HTERT-HM (cell line): Measurements from ENCODE around the genes HPCA, TMEM54, AZIN2 and ZSCAN20.

- RRBS, result no CpG with 5 or more reads among the region's 8 CpGs
Measured at GRCh38 chr1:32780104-32780393, 37.1 kb downstream of the YARS1 start.

DNA sequence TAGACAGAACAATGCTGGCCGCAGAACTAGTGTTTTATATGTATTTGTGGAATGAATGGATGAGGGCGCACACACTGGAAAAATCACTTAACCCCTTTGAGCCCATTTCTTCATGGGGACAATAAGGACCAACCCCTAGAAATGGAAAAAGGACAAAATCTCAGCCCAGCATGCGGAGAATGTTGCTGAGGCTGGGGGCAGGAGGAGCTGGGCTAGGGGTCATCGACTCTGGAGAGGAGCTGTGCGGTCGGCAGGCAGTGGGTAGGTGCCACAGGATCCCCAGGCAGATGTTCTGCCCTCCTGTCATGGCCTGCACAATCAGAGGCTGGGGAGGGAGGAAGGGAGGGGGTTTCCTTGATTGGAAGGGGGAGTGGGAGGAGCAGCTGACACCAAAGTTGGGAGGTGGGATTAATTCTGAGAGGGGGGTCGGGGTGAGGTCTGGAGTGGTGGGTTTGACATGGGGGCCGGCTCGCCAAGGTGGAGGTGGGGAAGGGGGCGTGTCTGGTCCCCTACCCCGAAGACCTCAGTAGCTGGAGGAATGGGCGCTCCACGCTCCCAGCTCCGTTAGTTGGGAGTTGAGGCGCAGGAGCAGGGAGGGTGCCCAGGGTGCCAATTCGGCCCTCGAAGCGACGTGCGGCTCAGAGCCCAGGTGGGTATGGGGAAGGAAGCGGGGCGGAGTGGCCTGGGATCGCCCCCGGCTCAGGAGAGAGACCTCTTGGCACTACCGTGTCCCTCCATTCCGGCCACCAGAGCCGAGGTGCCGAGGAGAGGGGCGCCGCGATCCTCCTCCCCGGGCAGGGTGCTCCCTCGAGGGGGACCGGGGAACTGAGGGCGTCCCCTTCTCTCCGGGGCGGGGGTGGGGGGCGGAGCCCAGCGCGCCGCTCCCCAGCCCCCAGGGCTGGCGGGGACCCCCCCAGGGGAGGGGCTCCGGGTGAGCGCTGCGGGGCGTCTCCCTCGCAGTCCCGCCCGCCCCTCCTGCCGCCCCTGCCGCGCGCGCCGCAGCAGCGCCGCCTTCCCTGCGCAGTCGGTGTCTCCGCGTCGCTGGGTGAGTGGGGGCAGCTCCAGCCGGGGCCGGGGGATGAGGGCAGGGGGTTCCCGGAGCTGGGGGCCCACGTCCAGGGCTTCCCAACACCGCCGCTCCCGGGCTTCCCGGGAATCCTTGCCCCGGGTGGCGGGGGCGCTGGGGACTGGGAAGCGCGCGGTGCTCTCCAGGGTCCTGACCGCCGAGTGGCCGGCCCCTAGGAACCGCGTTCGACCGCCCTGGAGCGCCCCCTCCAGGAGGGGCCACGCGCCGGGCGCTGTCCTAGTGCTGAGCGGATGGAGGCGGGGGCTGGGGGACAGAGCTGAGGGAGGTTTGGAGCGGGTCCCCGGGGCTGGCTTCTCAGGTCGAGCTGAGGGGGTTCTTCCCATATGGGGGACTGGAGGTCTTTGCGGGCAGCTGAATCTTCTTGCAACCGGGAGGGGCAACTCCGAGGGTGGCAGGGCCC, at the start of gene HPCA:
TSS of gene HPCA (plus strand) at position 1,021 of the 1,487 bp plus-strand sequence.
- RRBS, result 4% methylated on average over 48 of the region's 96 CpGs

DNA sequence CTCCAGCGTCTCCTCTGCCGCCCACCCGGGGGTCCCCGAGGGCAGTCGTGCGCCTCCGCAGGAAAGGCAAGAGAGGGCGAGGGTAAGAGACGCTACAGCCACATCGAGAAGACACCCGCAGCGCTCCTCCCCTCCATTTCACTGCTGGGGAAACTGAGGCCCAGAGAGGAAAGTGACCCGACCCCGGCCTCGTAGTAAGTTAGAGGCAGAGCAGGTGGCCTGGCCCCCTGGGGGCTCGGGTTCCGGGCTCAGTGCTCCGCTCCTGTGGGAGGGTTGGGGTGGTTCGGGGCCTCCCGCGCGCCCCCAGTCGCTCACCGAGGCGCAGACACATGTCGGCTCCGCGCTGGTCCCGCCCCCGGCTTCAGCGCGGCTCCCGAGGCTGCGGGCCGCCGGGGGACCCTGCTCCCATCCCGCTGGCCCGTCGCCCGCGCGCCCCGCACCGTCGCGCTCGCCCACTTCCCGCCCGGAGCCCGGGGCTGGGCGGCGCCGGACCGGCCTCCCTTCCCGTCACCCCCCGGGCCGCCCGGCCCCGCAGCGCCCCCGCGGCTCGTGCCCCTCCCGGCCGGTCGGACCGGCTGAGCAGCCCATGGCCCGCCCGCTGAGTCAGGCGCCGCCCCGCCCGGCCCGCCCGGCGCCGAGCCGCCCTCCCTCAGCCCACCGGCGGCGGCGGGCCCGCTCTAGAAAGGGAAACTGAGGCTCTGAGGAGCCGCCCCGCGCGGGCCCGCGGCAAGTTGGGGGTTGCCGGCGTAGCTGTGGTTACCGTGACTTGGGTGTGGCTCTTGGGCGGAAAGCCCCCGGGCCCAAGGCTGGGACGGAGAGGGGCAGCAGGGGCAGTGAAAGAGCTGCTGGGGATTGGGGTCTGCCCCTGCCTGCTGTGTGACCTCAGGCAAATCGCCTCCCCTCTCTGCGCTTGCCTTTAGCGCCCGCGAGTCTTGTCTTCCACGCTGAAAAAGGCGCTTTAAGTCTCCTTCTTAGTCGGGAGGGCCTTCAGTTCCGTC, at the start of gene TMEM54:
TSS of gene TMEM54 (minus strand) at position 482 of the 998 bp plus-strand sequence.
- RRBS, result 2% methylated on average over 54 of the region's 104 CpGs

- RRBS, result no CpG with 5 or more reads among the region's 3 CpGs
Measured at GRCh38 chr1:32932591-32933123, 31.5 kb upstream of the TMEM54 start.

GRCh38 chr1:32960160-32961000, 4.2 kb downstream of the RNF19B start:
- RRBS, result no CpG with 5 or more reads among the region's 7 CpGs

GRCh38 chr1:33050153-33050799, 13.6 kb upstream of the AK2 start:
- RRBS, result no CpG with 5 or more reads among the region's 3 CpGs

DNA sequence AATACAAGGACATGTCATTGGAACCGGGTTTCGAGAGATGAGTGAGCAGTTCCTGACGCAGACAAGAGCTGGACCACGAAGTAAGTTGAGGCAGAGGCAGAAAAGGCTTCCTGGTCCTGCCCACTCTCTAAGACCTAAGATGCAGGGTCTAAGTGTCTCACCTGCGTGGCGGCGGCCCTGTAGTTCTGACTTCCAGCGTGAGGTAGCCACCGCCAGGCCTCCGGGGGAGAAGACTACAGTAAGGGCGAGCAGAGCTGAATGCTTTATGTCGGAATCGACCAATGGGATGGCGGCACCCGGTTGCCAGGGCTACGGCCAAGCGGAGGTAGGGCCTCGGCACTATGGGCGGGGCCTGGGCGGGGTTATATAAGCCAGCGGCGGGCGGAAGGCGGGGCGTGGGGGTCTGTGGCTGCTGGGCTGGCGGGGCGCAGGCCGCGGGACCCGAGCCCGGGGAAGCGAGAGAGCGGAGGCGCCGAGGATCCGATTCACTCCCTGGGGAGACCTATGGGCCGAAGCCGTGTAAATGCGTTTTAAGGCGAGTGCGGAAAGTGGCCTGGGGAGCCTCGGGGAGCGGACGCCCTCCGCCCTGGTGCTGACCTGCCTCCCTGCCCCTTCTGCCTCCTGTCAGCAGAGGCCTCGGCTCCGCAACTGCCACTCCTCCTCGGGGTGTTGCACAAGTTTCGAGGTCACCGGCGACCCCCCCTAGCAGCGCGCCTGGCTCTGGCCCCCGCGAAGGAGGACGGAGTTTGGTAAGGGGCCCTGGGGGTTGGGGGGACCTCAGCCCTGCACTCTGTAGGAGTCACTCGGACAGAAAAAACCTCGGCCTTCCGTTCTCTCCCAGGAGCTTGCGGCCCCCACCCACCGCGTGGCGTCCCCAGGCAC, at the start of gene AZIN2:
TSS of gene AZIN2 (plus strand) at position 394 of the 882 bp plus-strand sequence.
- RRBS, result under 1% methylated on average over 6 of the region's 63 CpGs

- RRBS, result no CpG with 5 or more reads among the region's 8 CpGs
Measured at GRCh38 chr1:33142674-33143265, 39.1 kb downstream of the TRIM62 start.

DNA sequence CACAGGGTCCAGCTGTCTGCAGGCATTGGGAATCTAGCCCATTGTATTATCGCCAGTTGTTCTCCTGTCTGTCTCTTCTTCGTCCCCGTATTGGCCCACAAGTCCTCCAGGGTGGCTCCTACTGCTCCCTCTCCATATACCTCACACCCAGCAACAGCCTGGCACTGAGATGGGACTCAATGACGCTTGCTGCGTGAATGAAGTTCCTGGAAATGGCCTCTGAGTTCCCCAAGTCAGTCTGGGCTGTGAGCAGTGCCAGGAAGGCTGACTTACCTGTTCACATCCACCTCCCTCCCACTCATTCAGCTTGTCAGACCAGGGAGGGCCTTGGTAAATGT, 14.4 kb downstream of the TRIM62 start:
- RRBS, result no CpG with 5 or more reads among the region's 5 CpGs

DNA sequence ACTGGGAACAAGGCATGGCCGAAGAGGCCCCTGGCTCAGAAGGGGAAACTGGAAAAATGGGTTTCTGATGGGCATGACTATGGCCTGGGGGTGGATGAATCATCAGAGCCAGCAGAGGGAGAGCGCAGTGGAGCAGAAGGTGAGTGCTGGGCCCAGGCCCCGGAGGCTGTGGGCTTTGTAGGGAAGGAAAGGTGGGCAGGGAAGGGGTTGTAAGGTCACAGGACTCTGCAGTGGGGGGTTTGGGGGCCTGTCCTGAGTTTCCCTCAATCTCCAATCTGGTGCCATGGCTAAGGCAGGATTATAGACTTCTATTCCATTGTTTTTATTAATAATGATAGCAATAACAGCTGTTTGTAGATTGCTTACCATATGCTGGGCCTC, 36.3 kb upstream of the ZNF362 start:
- RRBS, result no CpG with 5 or more reads among the region's 3 CpGs

- RRBS, result 16% methylated on average over 12 of the region's 62 CpGs
Measured at GRCh38 chr1:33306419-33307027, 14.4 kb downstream of the A3GALT2 start.

DNA sequence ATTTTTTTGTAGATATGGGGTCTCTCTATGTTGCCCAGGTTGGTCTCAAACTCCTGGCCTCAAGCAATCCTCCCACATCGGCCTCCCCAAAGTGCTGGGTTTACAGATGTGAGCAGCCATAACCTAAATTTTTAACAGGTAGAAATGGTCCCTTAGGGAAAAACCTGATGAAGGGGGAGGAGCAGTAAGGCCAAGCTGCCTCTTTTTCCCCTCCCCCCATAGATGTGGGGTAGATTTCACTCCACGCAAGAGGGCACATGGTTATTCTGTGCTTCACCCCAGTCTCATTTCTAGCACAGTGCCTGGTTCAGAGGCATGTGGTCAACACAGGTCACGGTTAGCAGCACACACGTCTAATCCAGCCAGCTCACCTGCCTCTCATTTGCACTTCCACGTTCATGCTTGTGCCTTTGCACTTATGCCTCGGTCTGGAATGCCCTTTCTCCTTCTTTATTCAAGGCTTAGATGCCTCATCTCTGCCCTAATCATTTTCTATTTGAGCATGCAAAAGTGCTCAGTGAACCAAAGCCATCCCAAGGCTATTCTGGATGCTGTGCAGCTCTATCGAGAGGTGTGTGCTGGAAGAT, 1.9 kb upstream of the A3GALT2 start:
- RRBS, result no CpG with 5 or more reads among the region's 7 CpGs

- RRBS, result no CpG with 5 or more reads among the region's 11 CpGs
Measured at GRCh38 chr1:33330941-33331575, 10.2 kb upstream of the A3GALT2 start.

GRCh38 chr1:33337259-33337916, 16.5 kb upstream of the A3GALT2 start:
- RRBS, result no CpG with 5 or more reads among the region's 10 CpGs

GRCh38 chr1:33338416-33339328, 17.8 kb upstream of the A3GALT2 start:
- RRBS, result no CpG with 5 or more reads among the region's 14 CpGs

DNA sequence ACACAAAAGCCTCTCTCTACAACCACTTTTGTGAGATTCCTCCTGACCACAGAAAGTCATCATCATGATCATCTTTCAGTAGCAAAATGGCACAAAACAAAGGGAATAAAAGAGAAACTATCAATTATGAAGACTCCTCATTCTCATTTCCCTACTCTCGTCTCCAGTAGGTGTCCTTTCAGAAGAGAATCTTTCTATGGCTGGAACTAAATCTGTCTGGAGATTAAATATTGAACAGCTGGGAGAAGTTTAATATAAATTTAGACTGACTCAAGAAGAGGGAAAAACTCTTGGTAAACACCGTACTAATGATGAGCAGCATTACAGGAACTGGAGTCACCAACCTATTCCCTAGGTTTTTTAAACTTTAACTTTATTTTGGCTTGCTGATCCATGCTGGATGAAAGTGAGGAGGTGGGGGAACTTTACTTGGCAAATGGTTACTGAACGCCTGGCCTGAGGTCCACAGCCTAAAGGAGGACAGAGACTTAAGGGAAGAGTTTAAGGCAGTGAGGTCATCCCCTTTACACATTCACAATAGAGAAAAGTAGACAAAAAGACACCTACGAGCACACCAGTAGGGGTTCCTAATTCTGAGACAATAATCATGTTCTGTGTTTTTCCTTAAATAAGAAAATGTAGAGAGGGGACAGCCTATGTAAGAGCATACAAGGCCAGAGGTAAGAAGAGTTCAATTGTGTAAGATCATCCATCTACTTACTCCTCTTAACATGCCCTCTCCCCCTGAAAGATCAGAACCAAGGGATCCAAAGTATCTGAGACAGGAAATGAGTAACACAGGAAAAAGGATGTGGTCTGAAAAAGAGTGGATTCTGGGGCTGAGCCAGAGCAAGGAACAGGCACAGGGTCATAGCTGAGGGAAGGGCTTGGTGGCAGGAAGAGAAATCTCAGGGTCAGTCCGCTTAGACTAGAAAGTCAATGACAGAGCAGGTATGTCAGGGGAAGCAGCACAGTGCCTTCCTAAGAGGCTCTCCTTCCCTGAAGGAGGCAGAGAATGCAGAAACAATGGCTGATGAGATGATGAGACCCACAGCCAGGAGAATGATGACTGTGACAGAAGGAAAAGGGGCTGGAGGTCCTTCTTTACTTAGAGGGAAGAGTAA, 25.8 kb upstream of the A3GALT2 start:
- RRBS, result no CpG with 5 or more reads among the region's 5 CpGs

- RRBS, result no CpG with 5 or more reads among the region's 7 CpGs
Measured at GRCh38 chr1:33347606-33348173, 26.8 kb upstream of the A3GALT2 start.

DNA sequence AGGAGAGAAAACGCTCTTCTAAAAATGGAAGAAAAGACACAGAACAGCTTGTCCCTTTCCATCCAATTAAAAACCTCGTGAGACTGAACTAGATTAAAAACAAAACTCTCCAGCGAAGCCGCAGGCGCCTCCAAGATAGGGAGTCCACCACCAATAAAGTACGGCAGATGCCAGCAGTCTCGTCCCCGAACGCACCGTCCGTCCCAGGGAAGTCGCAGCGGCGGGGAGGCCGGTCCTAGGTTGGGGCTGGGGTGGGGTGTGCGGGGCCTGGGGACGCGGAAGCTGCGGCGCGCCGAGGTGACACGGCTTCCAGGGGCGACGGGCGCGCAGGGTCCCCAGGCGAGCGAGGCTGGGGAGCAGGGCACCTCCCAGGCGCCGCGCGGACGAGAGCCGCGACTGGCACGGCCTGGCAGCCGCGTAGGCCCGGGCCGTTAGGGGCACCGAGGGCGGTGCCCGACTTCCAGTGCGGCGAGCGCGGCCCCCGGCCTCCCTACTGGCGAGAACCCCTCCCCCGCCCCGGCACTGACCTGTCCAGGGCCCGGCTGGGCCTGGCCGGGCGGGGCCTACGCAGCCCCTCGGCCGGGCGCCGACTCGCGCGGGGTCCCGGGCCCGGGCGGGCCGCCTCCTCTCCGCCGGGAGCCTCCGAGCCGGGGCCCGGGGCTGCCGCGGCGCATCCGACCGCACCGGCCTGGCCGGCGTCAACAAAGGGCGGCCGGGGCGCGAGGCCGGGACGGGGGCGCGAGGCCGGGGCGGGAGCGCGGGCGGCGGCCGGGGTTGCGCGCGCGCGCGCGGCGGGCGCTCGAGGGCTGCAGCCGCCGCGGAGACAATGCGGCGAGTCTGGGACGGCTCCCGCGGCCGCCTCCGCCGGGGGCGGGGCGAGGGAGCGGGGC, 28.4 kb upstream of the A3GALT2 start:
- RRBS, result 1% methylated on average over 31 of the region's 119 CpGs

GRCh38 chr1:33379661-33380439, 51.0 kb downstream of the PHC2 start:
- RRBS, result no CpG with 5 or more reads among the region's 10 CpGs

DNA sequence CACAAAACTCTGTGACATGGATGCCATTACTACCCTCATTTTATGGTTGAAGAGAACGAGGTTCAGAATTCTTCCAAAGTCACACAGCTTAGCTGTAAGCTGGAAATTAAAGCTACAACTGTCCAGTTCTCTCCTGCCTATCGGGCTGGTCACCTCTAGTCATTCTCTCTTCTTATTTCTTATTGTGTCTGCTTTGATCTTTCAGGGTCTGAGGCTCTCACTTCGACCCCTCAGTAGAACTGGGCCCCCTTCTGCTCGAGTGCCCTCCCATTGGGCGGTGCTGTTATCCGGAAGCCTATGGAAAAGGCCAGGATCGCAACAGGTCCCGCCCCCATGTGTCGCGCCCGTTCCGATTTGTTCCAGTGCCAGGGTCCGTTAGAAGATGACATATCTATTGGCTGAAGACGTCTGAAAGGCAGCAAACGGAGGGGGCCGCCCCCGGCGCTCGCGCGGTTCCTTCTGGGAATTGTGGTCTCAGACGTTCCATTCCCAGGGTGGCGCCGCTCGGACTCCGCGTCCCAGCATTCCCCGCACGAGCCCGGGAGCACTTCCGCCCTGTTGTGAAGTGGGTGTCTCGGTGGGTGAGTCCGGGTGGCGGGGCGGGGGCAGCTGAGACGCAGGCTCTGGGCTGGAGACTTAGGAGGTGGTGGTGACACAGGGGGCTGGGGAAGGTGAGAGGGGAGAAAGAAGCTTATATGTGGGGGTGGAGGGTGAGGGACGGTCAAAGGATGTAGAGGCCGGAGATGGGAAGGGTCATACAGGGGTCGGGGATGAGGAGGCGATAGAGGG, at the start of gene ZSCAN20:
TSS of gene ZSCAN20 (plus strand) at position 535 of the 789 bp plus-strand sequence.
- RRBS, result 1% methylated on average over 14 of the region's 40 CpGs